Urinary bladder (tissue), 3 donors: ENCODE measurements around the gene SART3.

DNA sequence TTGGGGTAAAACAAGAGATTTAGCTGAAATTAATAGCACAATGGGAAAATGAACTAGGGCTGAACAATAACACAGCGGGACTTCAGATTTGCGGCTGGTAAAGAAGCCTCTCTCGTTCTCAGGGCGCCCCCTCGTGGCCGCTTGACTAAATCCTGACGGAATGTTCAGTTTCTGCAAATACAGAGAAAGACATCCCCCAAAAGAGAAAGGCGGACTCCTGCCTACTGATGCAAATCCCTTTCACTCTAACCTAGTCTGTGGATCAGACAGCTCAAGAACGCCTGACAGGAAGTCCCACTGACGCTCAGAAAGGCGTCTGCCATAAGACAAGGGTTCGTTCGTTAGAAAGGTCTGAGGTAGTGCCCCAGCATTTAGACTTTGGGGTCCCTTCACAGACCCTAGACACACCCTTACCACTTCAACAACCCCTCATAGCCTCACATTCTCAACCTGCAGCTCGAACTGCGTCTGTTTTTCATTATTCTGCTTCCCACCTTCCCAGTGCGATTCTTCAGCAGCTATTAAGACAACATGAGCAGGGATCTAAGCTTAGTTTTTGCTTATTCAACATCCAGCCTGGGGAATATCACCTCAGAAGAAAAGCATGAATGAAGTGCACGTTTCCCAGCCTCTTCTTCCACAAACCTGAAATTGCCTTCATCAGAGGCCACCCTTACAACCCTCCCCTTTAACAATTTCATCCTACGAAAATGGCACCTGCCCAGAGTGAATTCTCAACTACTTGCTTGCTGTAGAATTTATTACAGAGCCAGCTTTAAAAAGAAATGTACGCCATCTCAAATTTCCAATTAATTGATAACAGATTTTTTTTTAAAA lies 2.3 kb downstream of the NUAK1 start:
- PRO-cap = bidirectional peak, plus-strand start at position 274 of the sequence, minus-strand start at position 236 of the sequence
- RAMPAGE, long total RNA = no peak

- PRO-cap = no peak
- RAMPAGE, long total RNA = no peak
These were observed 969 bp upstream of the CKAP4 start for GRCh38 chr12:106248831-106249146.

DNA sequence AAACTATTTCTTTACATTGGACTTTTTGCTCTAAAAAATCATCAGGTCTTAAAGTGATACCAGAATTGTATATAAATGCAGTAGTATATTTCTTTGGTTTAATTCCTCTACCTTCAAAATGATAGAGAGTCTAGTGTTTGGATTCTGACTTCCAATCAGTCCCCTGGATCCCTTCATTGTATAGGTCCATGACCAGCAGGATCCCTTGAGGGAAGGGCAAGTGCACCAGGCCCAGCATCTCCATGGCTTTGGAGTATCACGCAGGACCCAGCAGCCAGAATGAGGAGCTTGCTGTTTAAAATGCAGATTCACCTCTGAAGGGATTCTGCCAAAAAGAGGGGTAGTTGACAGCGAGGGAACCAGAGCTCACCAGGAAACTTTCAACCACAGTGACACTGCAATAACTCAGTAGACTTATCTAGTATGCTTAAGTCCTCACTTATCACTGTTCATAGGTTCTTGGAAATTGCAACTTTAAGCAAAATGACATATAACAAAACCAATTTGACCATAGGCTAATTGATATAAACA lies 21.2 kb upstream of the CKAP4 start:
- PRO-cap = no peak
- RAMPAGE, long total RNA = no peak

DNA sequence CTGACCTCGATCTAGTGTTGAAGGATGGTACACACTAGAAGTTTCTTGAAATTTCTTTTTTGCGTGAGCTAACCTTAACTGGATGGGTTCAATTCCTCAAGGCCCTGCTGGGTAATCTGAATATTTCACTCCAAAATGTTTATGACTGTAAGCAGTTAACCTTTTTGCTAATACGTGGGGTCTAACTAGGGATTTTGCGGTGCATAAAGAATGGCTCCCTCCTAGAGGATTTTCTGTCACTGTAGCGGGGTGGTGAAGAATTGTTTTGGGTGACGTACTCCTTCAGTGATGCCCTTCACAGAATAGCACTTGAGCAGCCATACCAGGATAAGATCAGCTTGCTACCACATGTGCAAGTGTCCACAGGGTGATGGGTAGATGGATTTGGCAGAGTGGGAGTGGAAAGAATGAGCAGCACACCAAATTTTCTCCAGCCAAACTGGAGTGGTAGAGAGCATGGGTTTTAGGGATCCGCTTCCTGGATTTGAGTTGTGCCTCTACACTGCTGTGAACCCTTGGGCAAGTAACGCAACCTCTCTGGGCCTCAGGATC lies 2.2 kb downstream of the TCP11L2 start:
- PRO-cap = no peak
- RAMPAGE, long total RNA = no peak

DNA sequence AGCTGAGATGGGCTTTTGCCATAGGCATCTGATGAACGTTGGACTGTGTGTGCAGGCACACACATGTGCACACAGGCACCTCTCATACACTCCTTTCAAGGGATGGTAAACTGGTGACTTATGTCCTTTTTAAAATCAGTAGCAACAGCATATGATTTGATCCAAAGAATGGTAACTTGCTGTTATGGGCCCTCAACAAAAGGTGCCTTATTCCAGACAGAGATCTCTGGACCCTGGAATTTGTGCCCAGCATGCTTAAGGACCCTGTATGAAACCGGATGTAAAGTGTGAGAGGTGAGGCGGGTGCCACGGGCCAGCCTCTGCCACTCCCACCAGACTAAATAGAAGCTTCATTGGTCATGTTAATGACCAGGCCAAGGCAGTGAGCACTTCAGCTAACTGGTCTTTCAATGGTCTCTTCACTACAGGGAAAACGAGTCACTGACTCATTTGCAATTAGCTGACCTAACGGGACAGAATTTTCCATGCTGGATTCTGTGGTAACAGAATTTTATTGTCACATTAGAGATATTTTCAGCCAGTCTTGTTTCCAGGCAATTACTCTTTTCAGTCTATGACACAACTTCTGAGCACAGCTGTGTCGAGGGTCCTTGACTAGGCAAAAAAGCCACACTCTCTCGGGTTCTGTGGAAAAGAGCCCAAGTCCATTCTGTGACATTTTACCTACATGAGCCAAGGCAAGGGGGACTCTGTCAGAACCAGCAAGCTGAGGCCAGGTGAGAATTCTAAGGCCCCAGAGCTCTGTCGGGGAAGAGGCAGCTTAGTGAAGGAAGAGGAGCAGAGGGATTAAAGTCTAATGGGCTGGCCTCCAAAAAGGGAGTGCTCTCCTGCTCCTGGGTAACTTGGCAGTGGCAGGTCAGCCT lies 16.4 kb upstream of the RIC8B start:
- PRO-cap = unidirectional peak, plus-strand start at position 604 of the sequence
- RAMPAGE, long total RNA = no peak

- PRO-cap = no peak
- RAMPAGE, long total RNA = no peak
These were observed 4.0 kb downstream of the TMEM263 start for GRCh38 chr12:106959724-106960118.

DNA sequence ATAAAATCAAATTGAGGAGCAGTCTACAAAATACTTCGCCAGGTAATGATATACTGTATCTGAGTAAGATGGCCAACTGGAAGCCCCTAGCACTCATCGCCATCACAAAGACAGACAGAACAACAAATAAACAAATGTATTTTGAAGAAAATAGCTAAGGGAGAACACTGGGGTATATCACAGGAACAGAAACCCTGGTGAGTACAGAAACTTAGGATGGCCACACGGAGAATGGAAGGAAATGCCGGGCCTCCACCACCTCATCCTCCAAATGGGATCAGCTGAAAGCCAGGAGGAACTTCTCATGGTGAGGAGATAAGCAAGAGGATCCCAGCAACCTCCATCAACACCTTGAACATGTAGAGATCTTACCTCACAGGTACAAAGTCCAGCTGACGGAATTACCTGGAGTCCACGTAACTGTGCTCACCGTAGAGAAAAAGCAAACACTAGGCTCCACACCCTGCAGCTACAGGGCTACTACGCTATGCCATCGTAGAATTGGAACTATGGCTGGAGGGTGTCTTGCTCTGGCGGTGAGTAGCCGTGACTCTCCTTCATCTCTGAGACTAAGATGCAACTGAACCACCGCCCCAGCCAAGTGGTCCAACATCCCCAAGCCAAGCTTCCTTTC lies 50.7 kb downstream of the CRY1 start:
- PRO-cap = no peak
- RAMPAGE, long total RNA = no peak

- PRO-cap = no peak
- RAMPAGE, long total RNA = no peak
These were observed 19.2 kb downstream of the CRY1 start for GRCh38 chr12:107074034-107074752.

- PRO-cap = no peak
- RAMPAGE, long total RNA = no peak
These were observed 834 bp upstream of the CRY1 start for GRCh38 chr12:107094124-107094641.

DNA sequence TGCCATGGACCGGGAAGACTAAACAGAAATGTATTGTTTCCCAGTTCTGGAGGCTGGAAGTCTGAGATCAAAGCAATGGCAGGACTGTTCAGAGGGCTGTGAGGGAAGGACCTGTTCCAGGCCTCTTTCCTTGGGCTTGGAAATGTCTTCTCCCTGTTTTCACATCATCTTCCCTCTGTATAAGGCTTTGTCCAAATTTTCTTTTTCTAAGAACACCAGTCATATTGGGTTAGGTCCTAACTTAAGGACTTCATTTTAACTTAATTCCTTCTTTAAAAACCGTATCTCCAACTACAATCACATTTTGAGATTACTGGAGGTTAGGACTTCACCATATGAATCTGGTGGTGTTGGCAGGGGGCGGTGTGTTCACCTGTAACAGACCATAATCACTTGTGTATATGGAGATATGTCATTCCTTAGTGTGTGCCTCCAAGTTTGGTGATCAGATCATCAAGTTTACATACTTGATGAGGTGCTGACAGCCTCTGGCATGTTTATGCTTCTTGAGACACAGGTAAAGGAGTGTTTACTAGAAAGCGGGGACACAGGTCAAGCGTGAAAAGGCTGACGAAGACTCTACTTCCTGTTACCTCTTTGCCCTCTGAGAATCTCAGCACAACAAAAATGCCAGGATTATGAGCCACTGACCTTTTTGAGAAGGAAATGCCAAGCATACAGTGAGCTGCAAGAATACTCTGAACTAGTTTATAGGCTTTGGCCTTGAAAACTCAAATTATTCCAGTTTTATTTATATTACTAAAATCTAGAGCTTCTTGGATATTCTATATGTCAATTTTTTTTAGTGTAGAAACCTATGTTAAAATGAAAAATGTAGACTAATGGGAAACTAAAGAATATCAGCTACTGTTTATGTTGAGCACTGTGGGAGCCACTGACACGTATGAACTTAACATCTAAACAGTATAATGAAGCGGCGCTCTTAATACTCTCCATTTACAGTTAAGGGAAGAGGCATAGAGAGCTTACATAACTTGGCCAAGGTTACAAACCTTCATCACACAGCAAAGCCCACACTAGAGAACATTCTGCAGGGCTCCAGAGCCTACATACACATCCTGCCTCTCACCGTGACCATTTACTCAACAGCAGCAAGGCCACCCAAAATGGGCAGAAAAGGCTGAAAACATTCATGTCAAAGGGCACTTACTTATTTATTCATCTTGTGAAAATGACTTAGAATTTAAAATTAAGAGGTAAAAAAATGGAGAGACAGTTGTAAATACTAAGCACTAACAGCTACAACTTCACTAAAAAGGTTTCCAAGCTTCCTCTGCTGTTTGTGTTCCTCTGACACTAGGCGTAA lies 29.5 kb downstream of the PRDM4 start:
- PRO-cap = no peak
- RAMPAGE, long total RNA = no peak

DNA sequence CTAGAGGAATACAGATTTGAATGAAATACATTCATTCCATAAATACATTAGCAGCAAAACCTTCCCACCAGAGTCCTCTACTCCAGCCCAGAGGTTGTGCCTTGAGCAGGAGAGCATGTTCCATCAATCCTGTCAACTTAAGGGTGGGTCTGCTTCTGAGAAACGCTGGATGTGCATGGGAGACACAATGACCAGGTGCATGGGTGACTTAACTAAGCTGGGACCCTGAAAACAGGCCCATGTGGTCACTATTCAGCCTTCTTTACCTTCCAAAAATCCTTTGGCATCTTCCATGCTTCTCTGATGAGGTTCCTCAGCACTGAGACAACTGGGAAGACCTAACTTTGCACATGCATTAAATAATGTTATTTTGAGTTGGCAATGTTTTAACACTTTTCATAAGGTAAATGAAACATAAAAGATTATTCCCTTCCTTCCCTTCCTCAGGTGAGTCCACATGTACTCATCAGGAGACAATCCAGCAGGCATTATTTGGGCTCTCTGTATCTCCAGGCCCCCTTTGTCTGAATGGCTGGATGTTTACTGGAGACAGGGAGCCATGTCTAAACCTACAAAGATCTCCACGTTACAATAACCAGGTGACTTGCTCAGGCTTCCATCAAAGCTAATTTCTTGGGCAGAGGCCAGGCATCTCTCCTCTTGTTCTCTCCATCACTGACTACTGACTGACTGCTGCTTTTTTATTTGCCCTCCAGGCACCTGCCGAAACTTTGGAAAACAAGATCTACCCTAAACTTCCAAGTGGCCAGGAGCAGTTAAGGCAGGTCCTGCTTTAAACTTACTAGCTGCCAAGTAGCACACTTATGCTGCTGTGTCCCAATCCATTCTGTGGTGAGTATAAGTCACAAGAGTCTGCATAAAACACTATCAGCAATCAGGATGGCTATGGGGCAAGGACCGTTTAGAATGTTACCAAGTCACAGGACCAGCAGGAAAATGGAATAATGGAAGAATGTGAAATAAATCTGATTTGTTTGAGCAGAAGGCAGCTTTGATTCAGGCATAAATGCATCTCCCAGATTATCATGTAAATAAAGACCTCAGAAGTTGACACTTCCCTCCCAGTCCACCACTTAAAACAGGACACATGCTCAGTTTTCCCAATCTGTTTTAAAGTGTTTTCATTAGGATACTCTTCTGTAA lies 27.7 kb downstream of the PRDM4 start:
- PRO-cap = no peak
- RAMPAGE, long total RNA = no peak

- PRO-cap = no peak
- RAMPAGE, long total RNA = no peak
These were observed 1.5 kb downstream of the PRDM4 start for GRCh38 chr12:107759215-107760001.

DNA sequence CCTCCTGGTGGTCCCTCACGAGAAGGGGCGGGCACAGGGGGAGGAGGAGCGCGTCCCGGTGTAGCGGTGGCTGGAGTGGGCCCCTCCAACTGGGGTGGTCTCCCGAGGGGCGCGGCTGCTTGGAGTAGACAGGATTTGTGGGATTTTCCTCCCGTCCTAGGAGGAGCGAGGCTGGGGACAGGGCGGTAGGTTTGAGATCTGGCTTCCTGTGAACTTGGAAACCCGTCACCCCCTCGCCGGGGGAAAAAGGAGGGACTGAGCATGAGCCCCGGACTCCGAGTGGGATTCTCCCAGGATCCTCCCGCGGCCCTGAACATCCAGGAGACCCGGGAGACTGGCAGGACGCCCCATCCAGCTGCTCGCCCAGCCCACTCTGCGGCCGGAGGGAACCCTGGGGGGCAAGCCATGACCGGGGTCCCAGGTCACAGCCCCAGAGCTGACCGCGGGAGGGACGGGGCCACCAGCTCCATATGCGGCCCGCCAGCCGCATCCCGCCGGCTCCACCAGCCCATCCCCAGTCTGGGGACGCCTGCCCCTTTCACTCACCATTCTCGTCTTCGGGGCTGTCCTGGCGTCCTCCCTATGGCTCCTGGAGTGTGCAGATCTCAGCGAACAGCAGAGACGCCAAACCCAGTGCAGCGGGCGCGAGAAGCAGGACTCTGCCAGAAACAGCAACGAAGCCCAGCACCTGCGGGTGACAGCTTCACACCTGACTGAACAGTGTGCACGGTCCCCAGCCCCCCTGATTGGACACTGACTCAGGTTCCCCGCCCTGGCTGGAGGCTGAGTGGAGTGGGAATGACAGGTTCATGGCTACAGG lies 71.1 kb downstream of the ASCL4 start:
- PRO-cap = no peak
- RAMPAGE, long total RNA = no peak

GRCh38 chr12:107903612-107904027 lies 129.1 kb downstream of the ASCL4 start:
- PRO-cap = no peak
- RAMPAGE, long total RNA = no peak

GRCh38 chr12:108333260-108333494 lies 5.9 kb downstream of the CMKLR1 start:
- PRO-cap = unidirectional peak, plus-strand start at chr12:108333325
- RAMPAGE, long total RNA = no peak

GRCh38 chr12:108560225-108561359 lies at the start of gene SART3:
SART3 (minus strand) TSS chr12:108561173.
- PRO-cap = unidirectional peak, minus-strand start at chr12:108561168
- RAMPAGE, long total RNA = no peak

DNA sequence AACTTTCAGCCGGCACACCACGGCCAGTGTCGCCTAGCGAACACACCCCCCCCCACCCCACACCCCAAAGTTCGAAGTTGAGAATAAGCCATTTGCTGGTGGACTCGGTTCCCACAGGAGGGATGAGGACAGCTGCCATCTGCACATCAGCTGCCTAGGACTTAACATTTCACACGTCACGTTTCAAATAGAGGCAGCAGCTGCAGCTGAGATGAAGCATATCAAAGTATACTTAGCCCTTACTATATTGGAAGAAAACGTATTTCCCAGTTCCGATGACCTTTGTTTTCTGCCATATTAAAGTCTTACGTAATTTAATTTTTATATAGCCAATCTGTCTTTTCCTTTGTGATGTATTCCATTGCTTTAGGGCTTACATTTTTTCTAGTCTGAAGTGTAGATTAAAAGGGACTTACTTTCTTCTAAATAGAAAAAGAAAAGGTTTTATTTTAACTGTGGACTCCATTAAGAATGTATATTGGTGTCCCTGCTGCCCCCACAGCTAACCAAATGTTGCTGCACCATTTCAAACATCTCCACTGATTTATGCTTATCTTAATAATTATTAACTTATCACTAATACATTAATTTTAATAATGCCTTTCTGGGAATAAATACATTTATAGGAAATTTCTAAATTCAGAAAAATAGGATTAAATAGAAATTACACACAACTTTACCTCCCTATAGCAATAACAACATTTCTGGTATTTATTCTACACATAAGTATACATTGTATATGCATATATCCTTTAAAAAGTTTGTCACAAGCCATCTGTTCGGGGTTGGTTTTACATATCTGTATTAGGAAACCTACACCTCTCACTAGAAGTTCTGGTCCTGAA lies 9.1 kb upstream of the SELPLG start:
- PRO-cap = no peak
- RAMPAGE, long total RNA = no peak

DNA sequence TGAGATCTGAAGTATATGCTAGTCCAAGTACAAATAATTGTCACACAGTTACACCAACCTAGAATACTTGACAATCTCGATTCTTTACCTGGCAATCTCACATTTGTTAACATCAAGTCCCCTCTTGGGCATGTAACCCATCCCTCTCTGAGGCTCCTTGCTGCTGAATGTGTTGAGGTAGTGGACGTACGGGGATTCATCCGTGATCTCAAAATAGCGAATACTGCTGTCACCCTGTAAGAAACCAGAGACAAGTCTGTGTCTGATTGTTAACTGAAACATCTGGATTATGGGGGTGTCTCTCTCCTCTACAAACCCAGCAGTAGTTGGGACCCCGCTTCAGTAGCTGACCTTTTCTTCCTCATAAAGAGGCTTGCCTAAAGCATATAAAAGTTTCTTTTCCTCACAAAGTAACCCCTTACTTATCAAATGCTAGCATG lies 18.5 kb upstream of the SELPLG start:
- PRO-cap = no peak
- RAMPAGE, long total RNA = no peak

- PRO-cap = no peak
- RAMPAGE, long total RNA = no peak
These were observed 44.4 kb upstream of the SELPLG start for GRCh38 chr12:108678131-108678466.

- PRO-cap = unidirectional peak, minus-strand start at chr12:108691174; unidirectional peak, minus-strand start at chr12:108691230
- RAMPAGE, long total RNA = no peak
These were observed 40.5 kb downstream of the CORO1C start for GRCh38 chr12:108690697-108691328.